Cytotoxic T cell (primary cell): ENCODE results near the genes SHLD1 and TMX4.

DNA sequence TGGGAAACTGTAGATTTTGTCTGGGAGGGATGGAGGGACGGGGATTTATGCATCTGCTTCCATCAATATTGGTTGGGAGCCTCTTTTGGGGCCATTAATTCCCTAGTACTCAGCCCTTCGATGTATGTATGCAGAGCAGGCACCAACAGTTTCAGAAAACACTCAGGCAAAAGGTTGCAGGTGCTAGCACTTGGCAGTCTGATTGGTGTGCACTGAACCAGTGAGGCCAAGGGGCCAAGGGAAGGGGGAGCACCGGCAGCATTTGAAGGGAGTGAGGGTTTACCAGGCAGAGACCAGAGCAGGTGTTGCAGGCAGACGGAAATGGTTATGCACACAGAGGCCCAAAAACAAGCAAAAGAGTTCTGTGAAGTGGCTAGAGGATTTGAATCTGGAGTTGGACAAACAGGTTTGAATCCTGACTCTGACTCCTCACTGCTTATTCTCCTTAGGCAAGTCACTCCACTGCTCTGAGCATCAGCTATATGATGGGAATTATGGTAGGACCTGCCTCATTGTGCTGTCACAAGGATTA lies 58.3 kb upstream of the SHLD1 start:
- PRO-cap, 2 experiments = no peak in any of the 2 experiments

GRCh38 chr20:5750143-5750737 lies at the start of gene SHLD1:
TSS of gene SHLD1 (plus strand) at chr20:5750401.
- PRO-cap, 2 experiments = peak in 2 of 2 experiments; most common plus-strand start chr20:5750390 (in 1); most common minus-strand start chr20:5750311 (in 1)

DNA sequence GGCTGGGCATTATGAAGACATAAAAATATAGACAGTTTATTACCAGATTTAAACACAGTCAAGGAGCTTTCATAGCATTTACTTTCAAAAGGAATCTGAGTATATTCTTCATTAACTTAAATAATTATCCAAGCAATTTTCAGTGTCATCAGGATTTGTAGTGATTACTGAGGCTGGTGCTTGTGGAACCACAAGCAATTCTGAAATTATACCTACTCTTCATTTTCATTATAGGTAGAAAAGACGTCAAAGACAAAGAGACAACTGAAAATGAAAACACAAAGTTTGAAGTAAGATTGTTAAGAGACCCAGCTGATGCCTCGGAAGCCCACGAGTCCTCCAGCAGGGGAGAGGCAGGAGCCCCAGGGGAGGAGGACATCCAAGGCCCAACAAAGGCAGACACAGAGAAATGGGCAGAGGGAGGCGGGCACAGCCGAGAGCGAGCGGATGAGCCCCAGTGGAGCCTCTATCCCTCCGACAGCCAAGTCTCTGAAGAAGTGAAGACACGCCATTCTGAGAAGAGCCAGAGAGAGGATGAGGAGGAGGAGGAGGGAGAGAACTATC lies 10.9 kb downstream of the CHGB start:
- PRO-cap, 2 experiments = no peak in any of the 2 experiments

GRCh38 chr20:6008121-6008821 lies 2.3 kb downstream of the CRLS1 start:
- PRO-cap, 2 experiments = no peak in any of the 2 experiments

- PRO-cap, 2 experiments = no peak in any of the 2 experiments
These were observed 16.5 kb downstream of the LRRN4 start for GRCh38 chr20:6037177-6037894.

DNA sequence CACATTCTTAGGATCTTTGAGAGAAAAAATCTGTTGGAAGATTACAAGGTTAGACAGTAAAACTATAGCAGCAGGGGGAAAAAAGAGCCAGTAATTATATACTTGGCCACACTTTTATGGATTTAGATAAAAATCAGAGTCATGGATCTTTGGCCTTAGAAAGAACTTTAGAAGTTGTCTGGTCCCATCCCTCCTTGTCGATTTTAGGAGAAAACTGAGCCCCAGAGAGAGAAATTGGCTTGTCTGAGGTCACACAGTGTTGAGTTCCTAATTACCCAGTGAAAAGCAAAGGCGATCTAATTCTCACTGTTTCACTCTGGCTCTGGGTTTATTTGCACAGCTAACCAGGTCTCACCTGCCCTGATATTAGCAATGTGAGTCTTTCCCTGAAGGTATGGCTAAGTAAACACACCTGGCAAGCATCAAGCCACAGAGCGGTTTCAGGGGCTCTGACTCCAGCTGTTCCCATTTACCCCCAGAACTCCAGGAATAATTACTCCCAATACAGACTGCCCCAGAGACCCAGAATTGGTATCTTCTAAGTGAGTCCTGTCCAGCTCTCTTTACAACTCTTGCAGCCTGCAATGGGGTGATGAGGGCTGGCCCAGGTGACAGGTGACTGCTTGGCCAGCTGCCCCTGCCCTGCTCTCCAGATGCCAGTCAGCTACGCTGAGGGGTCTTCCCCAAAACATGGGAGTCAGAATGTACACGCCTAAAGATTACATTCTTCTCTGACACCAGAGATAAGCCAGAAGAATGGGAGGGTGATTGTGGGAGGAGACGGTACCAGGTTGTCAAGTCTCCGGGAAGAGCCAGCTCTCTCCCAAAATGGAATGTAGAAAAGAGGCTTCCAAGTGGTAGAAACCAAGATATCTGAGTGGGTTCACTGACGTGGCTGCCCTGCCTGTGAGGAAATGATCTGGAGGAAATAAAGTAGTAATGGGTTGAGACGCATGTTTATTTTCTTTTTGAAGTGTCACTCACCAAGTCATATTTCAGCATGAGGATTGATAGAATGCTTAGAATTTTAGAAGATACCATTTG lies 4.9 kb upstream of the LRRN4 start:
- PRO-cap, 2 experiments = no peak in any of the 2 experiments

GRCh38 chr20:6107401-6107905 lies 15.4 kb downstream of the FERMT1 start:
- PRO-cap, 2 experiments = no peak in any of the 2 experiments

- PRO-cap, 2 experiments = no peak in any of the 2 experiments
These were observed 90.1 kb upstream of the FERMT1 start for GRCh38 chr20:6212830-6213424.

- PRO-cap, 2 experiments = no peak in any of the 2 experiments
These were observed 169.8 kb upstream of the FERMT1 start for GRCh38 chr20:6292637-6292975.

- PRO-cap, 2 experiments = no peak in any of the 2 experiments
These were observed 198.4 kb upstream of the FERMT1 start for GRCh38 chr20:6321306-6321622.

- PRO-cap, 2 experiments = no peak in any of the 2 experiments
These were observed 2.1 kb downstream of the HAO1 start for GRCh38 chr20:7938093-7938710.

GRCh38 chr20:7967493-7967930 lies 27.3 kb upstream of the HAO1 start:
- PRO-cap, 2 experiments = no peak in any of the 2 experiments

DNA sequence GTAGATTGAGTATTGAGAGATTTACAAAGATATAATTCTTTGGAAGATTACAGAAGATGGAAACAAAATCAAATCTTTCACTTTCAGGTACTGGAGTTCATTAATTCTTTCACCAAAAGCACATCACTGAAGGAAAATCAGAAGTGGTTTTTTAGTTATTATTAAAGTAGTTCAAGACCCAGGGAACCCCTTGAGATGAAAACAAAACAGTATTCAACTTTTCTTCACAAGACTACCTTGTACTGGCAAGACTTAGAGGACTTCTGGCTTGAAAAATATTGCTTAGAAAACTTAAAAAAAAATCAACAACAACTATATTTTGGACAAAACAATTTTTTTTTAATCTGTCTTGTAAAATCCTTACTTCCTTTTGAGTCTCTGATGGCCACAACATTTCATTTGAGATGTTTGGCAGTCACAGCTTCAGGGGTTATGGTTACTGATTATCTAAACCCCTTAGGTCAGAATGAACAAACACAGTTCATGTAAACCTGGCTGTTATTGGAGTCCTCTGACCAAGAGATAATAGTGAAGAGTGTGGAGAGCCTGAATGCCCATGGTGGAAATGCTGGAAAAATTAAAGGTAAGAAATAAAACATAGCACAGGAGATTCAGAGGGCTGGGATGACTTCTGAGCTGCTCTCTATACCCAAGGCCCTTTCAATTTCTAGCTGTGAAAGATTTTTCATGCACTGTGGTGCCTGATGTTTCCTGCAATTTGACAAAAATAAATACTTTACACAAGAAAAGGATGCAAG lies 38.3 kb downstream of the TMX4 start:
- PRO-cap, 2 experiments = no peak in any of the 2 experiments

DNA sequence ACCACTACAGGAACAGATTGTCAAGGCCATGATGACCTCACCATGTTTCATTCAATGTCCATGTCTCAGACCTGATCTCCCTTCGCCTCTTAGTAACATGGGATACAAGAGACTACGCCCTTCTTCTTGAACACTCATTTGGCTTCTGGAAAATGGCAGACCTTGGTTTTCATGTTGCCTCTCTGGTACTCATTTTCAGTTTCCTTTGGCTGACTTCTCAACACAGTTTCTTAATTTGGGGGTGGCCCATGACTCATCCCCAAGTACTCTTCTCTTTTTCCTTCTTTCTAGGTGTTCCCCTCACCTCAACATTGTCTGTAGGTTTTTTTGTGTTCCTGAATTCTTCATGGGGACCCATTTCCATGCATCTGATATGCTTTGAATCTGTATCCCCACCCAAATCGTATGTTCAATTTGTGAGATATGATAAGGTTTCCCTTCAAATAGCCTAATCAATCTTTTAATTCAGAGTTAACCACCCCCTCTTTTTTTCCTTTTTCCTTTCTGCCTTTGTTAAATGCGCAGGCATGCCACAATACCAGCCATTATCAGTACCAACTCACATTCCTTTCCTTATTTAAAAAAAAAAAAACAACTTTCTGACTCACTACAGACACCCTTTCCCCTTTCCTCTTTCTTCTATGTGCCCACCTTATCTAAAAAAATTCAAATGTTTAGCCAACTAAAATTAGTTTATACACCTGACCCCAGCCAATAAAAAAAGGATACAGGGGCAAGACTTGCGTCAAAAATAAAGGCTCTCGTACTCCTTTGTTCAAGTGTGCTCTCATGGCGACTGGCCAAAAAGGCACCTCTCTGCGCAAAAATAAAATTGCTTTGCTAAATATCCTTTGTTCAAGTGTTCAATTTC lies 22.4 kb downstream of the TMX4 start:
- PRO-cap, 2 experiments = no peak in any of the 2 experiments

DNA sequence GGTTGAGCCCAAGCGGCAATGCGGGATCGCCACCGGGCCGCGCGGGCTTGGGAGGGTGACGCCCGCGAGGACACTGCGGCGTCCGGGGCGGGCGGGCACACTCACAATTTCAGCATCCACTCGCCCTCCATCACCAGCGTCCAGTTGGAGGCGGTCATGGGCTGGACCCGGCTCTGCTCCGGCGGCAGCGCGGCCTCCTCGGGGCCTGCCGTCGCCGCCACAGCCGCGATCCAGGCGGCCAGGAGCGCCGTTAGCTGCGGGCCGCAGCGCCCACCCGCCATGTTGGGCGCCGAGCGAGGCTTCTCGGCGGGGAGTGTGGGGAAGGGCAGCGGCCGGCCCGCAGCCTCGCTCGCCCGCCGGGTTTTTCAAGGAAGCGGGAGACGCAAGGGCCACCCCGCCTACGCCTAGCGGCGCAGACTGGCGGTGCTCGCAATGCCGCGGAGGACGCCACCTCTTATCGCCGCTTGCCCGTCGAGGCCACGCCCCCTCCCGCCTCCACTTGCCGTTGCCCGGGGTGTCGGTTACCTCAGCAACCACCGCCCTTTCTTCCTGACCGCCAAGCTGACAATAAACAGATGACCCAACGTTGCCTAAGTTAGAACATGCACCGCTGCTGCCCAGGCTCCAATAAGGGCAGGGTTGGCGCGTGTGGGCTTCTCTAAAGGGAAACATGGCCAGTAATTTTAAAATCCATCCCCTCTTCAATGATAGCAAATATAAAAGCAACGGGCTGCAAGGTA lies at the start of gene TMX4:
Gene TMX4 (minus strand): TSS at position 429 of the 740 bp plus-strand sequence.
- PRO-cap, 2 experiments = peak in 2 of 2 experiments; most common plus-strand start position 574 of the sequence (in 2); most common minus-strand start position 366 of the sequence (in 1)

DNA sequence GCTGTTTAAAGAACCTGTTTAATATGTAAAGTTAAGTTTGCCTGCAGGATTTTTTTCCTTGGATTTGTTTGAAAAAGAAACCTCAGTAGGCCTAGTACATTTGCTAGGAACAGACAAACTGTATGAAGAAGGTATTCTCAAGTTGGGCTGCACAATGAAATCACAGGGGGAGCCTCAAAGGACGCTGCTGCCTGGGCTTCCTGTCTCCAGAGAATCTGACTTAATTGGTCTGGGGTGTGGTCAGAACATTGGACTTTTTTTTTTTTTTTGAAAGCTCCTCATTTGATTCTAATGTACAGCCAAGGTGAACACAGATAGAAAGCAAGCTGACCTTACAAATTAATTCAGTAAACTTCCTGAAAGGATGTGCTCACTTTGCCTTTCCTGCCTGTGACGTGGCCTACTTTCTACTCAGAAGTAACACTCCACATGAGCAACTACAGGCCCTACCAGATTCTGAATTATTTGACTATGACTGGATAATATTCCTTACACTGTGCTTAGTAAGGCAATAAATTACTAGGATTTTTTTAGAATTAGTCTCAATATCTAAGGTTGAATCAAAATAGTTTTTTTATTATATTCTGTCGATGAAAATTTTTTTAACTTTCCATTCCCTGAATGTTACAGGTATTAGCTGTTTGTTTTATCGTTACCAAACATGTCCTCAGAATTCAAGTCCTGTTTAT lies 29.6 kb downstream of the PLCB1 start:
- PRO-cap, 2 experiments = no peak in any of the 2 experiments

DNA sequence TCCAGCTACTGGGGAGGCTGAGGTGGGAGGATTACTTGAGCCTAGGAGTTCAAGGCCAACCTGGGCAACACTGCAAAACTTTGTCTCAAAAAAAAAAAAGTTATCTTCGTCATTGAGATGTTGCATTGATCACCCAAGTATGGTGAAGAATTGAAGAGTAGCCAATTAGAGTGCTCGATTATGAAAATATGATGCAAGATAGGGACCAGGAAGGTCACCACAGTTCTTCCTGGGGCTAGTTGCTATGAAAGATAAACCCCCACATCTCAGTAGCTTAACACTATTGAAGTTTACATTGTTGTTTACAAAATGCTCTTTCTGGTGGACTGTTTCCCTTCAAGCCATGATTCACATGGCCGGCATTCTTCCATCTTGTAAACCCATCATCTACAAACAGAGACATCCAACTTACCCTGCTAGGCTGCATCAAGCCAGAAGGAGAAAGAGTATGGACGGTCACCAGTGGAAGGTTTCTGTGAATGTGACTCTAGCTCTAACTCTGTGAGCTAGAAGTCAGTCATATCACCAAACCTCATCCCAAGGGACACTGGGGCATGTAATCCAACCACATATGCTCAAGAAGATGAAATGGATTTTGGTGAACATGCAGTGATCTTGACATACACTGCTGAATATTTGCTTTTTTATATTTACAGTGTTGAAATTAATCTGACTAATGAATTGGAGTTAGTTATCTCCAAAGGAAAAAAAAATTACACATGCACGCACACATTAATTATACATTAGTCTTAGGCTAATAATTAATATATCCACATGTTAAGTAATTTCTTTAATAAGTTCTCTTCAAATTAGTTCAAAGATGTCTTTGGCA lies 340.7 kb downstream of the PLCB1 start:
- PRO-cap, 2 experiments = no peak in any of the 2 experiments

GRCh38 chr20:8854556-8855033 lies 214.3 kb upstream of the PLCB4 start:
- PRO-cap, 2 experiments = no peak in any of the 2 experiments

DNA sequence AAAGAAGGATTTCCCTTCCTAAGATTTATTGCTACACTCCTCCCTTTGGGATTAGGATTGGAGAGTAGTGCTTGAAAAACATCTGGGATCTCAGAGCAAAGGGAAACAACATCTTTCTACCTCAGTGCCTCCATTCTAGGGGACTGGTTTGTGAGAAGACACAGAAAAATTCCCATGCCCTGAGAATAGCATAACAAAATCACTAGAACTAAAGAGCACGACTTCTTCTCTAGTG lies 135.3 kb upstream of the PLCB4 start:
- PRO-cap, 2 experiments = no peak in any of the 2 experiments

DNA sequence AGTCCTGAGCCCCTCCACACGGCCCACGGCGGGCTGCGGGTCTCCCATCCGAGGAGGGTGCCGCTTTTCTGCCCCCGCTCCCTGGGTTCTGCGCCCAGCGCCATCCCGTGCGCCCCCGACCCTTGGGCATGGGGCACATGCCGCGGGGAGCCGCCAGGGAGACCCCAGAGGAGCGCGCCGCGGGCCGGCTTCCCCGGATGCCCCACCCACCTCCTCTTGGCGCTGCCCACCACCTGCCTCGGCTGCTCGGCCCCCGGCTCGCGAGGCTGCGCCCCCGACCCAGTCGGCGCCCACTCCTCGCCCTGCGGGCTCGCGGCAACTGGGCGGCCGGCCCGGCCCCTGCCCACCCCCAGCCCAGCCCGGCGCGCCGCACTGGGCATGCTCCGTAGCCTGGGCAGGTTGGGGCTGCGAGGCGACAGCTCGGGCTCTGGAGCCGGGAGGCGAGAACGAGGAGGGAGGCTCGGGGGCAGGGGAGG lies 556 bp upstream of the PLCB4 start:
- PRO-cap, 2 experiments = no peak in any of the 2 experiments